Pericardium (tissue), 1 donor: Measurements from ENCODE around the genes FAM20A and ABCA6.

DNA sequence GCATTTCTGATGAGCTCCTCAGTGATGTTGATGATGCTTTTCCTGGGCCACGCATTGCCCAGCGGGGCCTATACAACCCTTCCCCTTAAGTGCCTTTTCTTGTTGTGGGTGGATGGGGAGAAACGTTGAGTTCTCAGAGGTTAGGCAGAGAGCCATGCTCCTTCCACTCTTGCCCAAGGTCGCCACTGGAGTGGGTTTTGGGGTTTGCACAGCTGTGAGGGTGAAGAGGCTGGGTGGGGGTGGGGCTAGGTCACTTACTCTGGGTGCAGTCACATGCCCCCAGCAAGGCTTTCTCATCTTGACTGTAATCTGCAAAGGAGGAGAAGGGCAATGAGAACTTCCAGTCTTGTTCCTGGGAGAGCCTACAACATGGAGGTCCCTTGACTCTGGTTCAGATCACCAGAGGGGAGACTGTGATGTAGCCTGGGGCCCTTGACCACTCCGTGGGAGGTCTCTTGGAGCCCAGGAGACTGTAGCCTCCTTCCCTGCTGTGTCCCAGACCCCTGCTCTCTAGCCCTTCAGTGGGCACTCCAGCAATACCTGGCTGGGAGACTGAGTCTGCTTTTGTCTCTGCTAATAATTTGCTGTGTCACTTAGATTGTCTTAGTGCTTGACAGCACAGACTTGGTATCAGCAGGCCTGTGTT lies 42.4 kb downstream of the PRKAR1A start:
- RRBS = no CpG with 5 or more reads among the region's 5 CpGs

DNA sequence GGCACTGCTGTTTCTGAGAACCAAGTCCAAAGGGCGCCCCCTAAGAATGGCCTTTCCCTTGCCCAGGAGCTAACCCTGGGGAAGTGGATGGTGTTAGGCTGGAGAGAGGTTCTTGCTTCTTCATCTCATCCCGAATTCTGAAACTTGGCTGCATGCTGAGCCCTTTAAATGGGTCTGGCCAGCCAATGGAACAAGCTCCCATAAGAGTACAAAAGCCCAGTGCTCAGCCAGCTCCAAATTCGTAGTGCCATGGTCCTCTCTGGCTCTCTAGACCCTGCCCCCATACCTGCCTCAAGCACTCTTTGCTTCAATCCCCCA lies 25.3 kb downstream of the FAM20A start:
- RRBS = no CpG with 5 or more reads among the region's 3 CpGs

GRCh38 chr17:68579674-68580006 lies 21.5 kb downstream of the FAM20A start:
- RRBS = no CpG with 5 or more reads among the region's 3 CpGs

GRCh38 chr17:68599572-68599805 lies 1.7 kb downstream of the FAM20A start:
- RRBS = no CpG with 5 or more reads among the region's 5 CpGs

GRCh38 chr17:68600821-68601589 lies at the start of gene FAM20A:
TSS of gene FAM20A (minus strand) at chr17:68601367.
- RRBS = 2% methylated on average over 64 of the region's 81 CpGs

GRCh38 chr17:68759438-68760193 lies 158.4 kb upstream of the FAM20A start:
- RRBS = no CpG with 5 or more reads among the region's 13 CpGs

DNA sequence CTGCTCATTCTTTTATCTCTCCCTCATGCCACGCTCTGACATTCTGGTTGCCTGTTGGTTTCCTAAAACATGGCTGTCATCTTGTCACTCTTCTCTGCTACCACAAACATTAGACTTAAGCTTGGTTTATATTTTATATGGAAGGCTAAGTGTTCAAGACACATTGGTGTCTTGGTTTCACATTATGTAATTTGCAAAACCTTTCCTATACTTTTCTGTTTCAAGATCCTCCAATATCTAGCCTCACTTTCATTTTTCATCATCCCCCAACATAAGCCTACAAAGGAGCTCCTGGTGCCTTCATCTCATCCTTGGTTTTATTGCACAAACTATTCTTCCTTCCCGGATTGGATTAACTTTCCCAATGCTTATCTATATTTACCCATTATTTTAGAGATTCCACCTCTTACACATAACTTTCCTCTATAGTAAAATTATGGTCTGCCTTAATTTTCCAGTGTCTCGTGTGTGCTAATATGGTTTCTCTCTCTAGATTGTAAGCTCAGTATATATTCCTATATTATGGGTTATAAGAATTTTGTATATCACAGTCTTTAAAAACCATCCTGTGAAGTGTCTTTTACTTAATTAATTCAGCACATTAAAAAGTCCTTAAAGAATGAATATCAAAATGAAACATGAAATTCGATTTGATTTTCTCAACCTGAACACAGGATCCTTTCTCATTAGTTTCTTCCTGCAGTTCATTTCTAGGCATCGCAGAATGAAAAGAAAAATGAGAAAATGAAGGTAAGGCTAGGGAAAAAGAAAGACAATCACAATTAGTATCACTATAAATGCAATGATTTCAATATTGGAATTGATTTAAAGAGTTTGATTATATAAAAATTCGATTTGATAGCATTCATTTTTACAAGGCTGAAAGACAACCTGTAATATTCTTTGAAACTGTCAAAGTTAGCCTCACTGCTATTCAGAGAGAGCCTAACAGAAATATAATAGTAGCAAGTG lies 36.6 kb upstream of the ABCA8 start:
- RRBS = no CpG with 5 or more reads among the region's 6 CpGs

DNA sequence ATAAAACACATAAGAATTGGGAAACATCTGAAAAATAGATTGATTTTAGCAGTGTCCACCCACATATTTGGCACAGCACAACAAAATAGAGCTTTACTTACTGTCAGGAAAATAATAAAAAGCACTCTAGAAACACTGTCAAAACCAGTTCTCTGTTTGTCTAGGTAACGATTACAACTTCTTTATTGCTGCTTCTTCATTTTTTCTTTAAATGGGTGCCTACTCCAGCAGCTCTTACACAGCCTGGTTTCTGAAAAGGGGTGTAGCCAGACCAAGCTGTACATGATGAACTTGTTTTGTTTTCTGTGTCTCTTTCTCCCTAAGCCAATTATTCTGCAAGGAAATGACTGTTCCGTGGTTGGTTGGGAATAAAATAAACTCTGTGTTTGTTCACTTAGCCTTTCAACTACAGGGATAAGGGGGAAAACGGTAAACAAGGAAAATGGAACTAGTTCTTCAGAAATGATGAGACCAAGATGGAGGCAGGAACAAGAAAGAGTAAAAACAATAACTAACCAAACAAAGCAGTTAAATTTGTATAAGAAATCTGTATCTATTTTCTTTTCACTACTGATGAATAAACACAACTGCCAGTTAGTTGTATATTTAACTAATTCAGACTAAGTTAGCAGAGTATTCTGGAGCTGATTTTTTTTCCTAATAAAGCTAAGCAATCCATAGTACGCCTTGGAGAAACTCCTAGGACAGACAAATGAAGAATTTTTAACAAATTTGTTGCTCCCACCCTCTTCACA lies at the start of gene ABCA6:
Gene ABCA6 (minus strand): TSS at position 252 of the 755 bp plus-strand sequence.
- RRBS = no CpG with 5 or more reads among the region's 4 CpGs

DNA sequence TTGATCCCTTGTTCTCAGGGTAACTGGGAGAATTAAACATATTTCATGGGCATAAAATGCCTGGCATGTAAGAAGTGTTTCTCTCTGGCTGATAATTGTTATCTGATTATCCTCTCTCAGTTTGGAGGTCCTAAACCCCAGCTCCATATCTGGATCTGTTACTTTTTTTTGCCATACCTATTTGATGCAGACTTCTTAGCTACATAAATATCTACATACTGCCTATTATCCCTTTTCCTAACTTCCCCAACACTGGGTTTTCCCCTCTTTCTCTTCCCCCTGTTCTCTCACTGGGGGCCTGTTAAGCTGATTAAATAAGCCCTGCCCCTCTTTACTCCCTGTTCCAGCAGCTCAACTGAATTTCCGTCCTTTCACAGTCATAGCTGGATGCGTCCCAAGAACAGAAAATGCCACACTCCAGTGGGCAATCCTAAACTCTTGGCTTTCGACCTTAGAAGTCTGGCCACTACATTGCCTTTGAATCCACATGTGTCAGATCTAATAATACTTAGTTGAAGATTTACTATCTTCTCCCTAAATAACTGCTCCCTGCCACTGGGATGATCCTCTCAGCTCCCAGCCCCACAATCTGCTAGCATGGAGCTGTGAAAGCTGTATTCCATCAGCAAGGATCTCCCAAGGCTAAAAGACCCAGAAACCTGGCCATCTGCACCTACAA lies 34.4 kb downstream of the KCNJ16 start:
- RRBS = no CpG with 5 or more reads among the region's 3 CpGs

DNA sequence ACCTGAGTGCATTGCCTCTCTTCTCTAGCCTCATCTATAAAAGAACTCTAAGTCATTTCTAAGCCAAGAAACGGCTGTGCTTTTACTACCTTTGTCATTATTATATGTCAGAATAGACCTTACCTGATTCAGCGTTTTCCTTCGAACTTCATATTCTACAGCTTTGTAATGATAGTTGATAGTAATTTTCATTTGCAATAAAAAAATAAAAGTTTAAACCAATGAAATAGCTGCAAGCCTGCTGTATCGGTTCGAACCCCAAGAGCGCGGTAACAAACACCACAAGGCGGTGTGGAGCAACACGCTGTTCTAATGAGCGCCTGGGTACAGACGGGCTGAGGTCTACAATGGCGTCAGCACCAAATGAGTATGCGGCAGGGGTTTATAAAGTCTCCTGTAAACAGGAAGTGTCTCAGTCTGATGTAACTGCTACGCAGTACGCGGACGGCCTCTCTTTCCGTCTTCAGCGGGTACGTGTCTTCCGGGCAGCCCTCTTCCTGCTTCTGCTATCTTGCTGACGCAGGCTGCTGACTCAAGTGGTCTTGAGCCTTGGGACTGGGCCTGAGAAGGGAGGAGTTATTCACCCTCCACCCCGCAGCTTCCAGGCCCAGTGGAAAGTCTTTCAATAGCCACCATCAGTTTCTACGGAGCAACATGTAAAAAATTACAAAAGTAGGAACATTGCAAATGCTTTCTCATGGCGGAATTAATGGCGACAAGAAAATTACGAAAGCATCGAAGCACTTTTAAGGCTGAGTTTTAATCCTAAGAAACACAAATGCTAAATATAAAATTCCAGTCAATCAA lies 40.6 kb upstream of the KCNJ2 start:
- RRBS = no CpG with 5 or more reads among the region's 28 CpGs

- RRBS = 4% methylated on average over 5 of the region's 19 CpGs
Observed at GRCh38 chr17:70169736-70170404, 538 bp downstream of the KCNJ2 start.

GRCh38 chr17:70175605-70176407 lies 6.5 kb downstream of the KCNJ2 start:
- RRBS = no CpG with 5 or more reads among the region's 22 CpGs

GRCh38 chr17:71681626-71682142 lies 439.1 kb upstream of the SOX9 start:
- RRBS = no CpG with 5 or more reads among the region's 3 CpGs

- RRBS = 0% methylated on average over 1 of the region's 33 CpGs
Observed at GRCh38 chr17:72117048-72117595, 3.7 kb upstream of the SOX9 start.

GRCh38 chr17:72151422-72152018 lies 30.7 kb downstream of the SOX9 start:
- RRBS = no CpG with 5 or more reads among the region's 11 CpGs

GRCh38 chr17:72407231-72408016 lies 286.6 kb downstream of the SOX9 start:
- RRBS = no CpG with 5 or more reads among the region's 8 CpGs

DNA sequence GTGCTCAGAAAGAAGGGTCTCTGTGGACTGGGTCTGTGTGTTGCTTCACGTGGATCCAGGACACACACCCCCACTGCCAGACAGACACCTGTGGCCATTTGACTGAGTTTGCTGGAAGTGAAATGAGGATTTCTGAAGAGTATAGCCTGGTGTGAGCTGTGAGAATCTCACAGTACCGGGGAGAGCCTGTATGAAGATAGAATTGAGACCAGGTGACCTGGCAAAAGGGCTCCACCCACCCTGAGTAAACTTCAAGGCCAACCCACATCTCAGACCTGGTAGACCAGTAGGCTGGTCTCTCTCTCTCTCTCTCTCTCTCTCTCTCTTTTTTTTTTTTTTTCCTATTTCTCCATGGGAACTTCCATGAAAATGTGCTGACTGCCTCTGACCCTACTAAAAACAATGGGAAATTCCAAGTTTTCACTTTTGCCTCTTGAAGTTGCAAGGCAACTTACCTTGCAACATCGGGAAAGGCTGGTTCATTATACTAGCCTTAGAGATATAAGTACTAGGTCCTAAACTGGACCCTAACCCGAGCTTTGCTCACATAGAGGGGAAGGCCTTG lies 354.3 kb downstream of the SOX9 start:
- RRBS = no CpG with 5 or more reads among the region's 4 CpGs

GRCh38 chr17:72476023-72477080 lies 355.5 kb downstream of the SOX9 start:
- RRBS = no CpG with 5 or more reads among the region's 24 CpGs

DNA sequence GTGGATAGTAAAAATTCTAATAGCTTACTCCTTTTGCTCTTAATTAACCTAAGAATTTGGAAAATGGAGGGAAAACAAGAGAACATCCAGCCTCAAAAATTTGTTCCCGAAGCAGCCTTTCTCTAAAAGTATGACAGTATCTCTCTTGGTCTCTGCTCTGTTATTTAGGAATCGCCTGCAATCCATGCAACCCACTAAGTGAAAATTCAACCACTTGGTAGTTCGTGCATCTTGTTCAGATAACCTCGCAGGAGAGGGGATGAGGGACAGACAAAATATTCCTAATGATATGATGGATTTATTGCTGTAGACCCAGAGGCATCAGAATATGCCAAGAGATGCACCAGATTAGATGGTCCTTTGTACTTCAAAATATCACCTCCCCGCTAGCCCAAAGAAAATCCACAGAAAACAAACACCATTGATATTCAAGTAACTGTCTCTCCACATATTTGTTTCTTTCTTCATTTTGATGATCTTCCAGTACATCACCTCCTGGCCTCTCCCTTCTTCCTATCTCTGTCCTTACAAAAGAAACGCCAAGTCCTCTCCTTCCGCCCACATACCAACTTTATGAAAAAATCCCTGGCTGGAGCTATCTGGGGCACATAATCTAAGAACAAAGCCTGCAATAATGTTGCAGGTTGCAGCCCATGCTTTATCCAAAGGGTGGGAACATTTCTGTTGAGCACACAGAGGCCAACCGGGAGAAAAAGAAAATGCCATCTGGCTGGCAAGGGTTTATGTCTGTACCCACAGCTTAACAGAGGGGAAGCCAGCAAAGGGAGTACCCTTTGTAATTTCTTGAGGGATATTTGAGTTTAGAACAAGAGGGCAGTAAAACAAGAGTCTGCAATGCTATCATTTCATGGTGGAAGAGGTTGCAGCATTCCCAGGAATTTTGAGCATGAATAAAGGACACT lies 409.4 kb downstream of the SOX9 start:
- RRBS = no CpG with 5 or more reads among the region's 8 CpGs

DNA sequence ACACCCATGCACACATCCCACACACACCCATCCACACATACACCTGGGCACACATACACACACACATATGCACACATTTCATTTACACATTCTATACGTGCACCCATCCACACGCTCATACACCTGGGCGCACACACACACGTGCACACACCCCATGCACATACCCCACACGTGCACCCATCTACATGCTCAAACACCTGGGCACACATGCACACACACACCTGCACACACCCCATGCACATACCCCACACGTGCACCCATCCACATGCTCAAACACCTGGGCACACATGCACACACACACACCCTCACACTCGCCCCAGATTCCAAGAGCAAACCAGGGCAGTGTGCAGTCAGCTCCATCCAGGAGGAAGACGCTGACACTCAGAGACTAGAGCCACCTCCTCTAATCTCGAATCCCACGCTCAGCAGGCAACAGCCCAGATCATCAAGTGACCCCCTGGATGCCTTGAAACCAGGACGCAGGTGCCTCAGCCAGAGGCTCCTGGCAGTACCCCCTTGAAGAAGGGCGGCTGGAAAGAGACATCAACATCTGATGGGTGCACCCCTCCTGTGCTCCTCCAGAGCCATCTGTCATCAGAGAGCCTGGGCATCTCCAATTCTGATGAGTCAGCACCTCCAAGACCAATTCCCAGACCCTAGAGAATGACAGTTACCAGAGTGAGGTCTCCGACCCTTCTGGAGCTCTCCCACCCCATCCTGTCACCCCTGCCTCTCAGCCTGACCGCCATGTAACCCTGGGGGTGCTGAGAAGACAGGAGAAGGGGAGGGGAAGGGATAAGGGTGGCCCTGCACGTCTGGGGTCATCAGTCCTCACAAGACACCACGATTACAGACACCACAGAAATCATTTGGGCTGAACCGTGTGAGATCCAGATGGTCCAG lies 433.5 kb downstream of the SOX9 start:
- RRBS = no CpG with 5 or more reads among the region's 17 CpGs